Fallopian tube (tissue), 1 donor: Measurements from ENCODE around the gene ACAT2.

DNA sequence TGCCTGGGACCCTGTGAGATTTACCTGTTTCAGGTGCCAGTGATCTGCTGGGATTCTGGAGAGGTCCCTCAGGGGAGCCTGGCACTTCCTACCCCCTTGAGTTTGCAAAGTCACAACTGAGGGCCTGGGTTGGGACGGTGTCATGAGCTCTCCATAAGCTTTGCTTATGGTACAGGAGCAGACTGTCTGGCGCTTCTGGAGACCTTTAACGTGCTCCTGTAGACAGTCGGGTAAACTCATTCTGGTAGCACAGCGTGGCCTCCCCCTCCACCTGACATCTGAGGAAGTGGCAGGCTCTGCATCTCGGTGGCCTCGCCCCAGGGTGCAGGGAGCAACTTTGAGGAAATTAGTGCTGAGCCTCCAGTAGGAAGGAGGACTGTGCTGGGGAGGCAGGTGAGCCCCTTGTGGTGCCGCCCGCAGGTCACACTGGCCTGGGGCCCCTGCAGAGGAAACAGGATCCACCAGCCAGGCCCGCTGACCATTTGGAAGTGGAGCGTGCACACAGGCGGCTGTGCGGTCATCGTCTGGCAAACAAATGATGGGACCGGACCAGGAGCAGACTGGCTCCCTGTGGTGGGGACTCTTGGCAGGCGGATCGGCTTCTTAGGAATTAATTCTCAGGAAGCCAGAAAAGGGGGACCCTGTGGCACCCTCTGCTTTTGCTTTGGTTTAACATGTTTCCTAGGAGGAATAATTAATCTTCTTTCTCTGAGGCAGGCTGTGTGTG, 57.9 kb downstream of the SYNJ2 start:
- PRO-cap, result no peak

GRCh38 chr6:158080935-158081656, 87.0 kb downstream of the SERAC1 start:
- PRO-cap, result no peak

DNA sequence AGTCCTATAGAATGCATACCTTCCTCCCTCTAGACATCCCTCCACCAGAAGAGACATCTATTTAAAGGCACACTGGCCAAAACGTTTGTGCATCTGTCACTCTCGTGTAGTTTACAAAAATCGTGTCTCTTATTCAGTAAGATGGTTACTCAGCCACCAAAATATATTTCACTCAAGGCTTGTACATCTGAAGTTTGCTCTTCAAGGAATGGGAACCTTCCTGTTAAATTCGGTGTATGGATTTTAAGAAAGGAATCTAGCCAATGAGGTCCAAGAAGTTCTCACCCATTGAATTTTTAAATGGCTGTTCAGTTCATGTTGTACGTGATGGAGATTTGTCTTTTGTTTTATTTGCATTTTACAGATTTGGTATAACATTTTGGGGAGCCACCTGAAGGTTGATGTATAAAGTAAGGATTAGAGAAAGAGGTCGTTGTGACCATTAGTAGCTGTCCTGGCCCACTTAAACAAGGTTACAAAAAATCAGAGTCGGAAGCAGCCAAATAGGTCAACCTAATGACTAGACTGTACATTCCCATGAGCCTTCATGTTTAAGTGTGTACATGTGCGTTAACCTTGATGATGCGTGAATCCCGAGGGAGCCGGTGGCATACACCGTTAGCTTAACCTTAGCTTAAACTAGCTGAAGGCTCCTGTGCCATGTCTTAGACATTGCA, 71.5 kb downstream of the SERAC1 start:
- PRO-cap, result no peak

GRCh38 chr6:158408430-158409025, 96.3 kb downstream of the TULP4 start:
- PRO-cap, result no peak

- PRO-cap, result no peak
These were observed 107.8 kb upstream of the TMEM181 start for GRCh38 chr6:158451907-158452763.

GRCh38 chr6:158602894-158603127, 41.7 kb downstream of the DYNLT1 start:
- PRO-cap, result no peak

GRCh38 chr6:158717632-158718542, 68.0 kb downstream of the SYTL3 start:
- PRO-cap, result no peak

DNA sequence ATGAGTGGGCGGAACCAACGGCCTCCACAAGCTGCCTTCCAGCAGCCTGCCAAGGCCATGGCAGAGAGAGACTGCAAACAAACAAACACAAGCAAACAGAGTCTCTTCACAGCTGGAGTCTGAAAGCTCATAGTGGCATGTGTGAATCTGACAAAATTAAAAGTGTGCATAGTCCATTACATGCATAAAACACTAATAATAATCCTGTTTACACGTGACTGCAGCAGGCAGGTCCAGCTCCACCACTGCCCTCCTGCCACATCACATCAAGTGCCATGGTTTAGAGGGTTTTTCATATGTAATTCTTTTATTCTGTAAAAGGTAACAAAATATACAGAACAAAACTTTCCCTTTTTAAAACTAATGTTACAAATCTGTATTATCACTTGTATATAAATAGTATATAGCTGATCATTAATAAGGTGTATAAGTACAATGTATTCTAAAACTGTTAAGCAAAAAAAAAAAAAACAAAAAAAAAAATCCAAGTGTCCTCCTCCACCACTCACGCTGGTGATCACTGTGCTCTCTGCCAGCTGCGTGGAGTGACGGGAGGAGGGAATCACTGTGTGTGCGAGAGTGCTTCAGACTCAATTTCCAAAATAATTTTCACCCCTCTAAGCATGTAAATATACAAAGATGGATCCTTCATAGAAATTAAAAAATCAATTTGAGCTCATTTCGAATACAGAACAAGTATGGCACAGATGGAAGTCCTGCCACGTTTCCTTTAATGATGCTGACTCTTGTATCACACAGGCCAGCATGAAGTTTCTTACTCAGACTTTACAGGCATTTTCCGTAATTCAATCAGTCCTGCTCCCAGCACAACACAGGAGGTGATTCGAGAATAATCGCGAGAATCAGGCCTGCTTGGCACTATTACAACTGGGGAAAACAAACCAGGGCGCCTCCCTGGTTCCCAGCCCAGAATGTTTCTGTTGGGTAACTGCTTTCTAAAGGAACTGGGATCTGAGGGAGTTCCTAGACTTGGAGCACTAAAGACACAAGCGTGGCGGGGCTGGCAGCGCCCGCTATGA, 53.0 kb downstream of the EZR start:
- PRO-cap, result no peak

DNA sequence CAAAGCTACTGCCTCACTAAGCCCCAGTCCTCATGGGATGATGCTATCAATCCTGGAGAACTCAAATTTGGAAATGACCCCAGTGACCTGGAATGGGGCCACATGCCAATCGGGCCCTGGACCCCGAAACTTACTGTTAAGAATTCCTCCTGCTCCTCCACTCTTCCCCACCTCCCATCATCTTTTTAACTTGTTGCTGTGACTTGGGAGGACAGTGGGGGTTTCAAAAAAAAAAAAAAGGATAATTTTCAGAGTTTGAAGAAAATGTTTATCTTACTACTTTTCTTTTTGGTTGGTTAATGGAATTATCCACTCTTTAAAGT, 32.8 kb downstream of the EZR start:
- PRO-cap, result no peak

DNA sequence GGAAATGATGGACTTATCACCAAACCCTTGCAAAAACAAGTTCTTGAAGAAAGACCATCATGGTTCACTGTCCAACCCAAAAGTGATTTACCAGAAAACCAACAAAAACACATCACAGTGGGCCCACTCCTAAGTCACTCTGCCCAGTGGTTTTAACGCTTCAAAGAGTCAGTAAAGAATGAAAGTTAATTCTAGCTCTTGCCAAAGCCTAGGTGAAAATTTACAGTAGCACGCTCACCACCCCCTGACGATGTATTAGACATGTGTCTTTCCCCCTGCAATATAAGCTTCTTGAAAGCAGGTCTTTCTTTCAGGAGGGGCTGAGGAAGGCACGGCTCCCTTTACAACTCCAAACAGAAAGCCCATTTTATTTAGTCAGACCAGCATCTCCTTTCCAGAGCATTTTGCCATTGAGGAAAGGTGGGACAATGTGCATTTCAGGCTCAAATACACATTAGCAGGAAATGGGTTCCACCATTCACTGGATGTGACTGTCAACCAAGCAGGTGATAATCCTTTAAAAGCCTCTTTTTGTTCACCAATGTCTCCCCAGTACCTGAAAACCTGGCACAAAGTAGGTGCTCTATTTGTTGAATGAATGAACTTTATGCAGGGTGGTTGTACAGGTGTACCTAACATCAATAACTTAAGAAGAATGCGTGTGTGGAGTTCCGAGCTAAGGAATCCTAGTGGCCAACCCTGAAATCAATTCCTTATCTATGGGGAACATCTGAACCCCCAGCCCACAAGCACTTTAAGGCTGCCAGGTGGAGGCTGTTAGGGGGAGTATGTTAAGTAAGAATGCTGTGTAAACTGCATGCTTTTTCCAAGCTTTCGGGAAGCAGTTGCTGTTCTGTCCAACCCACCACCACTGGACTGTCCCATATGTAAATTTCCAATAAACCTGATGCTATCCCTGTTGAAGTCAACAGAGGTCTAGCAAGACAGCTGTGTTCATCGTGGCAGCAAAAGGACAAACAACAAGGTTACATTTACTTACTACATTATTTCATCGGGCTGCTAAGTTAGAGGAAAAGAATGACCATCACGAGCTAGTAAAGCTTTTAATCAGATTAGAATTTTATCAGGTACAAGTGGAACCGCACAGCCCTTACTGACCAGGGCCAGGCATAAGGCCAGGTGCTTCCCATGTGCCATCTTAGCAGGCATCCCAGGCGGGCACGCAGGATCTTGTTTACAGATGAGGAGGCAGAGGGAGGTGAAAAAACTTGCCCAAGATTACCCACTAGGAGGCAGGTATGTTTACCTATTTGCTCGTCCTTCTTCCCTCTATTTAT, 11.2 kb downstream of the EZR start:
- PRO-cap, result no peak

GRCh38 chr6:158826025-158826644, 7.0 kb upstream of the EZR start:
- PRO-cap, result no peak

DNA sequence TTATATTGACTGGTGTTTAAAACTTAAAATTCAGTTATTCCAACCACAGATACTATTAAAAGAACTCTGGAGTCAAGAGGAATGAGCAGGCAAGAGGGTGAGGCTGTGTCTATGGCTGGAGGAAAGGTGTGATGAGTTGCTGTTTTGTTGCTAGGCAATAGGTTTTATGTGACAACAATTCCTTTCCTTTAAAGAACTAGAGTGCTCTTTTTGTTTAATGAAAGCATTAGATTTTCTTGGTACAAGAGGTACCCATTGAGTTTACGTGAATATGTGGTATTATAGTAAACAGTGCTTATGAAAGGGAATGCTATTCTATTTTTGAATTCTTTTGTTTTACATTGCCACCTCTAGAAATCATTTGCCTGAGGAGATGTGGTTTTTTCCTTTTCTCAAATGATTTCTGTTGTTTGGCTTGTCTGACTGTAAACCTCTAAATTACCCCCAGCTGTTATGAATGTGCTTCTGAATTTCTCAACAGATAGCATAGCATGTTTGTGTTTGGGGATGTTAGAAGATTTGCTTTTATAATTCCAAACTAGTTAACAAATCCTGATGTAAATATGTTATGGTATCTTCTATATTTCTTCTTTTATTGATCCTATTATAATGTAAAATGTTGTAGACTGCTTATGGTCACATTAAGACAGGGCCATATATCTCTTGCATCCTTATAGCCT, 31.5 kb upstream of the EZR start:
- PRO-cap, result bidirectional peak, plus-strand start at position 226 of the sequence, minus-strand start at position 130 of the sequence

GRCh38 chr6:158865318-158866212, 46.4 kb upstream of the EZR start:
- PRO-cap, result no peak

- PRO-cap, result no peak
These were observed 77.9 kb downstream of the RSPH3 start for GRCh38 chr6:158922079-158922488.

GRCh38 chr6:158987460-158987954, 12.5 kb downstream of the RSPH3 start:
- PRO-cap, result no peak

- PRO-cap, result no peak
These were observed 3.4 kb downstream of the TAGAP start for GRCh38 chr6:159041176-159042046.

GRCh38 chr6:159063858-159064188, 19.0 kb upstream of the TAGAP start:
- PRO-cap, result no peak

DNA sequence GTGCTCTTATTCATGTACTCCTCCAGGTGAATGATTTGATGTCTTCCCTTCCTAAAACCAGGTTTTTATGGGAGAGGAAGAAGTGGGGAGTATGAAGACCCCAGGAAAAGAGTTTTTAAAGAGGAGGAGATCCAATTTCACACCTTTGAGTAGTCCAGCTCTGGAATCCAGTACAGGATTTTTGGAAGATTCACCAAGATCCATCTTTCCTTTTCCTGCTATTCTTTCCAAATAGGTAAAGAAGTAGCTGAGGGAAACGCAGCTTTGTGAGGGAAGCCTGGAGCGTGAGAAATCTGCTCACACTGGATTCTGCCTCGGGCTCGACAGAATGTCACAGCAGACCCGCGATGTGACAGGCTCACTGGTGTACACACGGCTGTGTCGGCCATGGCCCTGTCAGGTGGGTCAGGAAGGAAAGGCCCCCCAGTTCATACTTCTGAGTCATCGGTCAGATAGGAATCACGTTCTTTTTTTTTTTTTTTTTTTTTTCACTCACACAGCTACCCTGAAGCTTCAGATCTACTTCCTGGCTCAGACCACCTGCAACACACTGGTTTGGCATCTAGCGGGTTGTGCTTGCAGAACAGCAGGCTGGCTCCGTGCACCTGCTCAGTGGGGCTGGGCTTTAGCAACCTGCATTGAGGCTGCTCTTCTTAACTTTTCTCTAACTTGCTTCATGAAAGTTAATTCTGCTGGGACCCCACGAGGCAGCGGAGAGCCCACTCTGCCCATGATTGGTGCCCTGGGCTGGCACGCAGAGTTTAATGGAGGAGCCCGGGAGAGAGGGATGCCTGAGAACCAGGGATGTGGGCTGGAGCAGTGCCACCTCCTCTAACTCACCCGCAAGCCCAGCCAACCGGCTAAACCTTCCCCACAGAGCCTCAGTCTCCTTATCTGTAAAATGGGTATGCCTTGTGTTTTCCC, 61.7 kb upstream of the FNDC1 start:
- PRO-cap, result no peak

DNA sequence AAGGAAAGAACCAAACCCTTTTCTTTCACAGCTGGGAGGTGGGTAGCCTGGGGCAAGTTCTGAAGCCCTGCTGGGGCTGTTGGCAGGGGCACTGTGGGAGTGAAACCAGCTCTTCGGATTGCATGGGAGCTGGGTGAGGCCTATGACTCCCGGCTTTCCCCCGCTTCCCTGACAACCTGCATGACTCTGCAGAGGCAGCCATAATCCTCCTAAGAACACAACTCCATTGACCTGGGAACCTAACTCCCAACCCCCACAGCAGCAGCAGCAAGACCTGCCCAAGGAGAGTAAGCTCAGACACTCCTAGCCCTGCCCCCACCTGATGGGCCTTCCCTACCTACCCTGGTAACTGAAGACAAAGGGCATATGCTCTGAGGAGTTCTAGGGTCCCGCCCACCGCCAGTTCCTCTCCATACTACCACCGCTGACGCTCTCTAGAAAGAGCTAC, 37.5 kb downstream of the SOD2 start:
- PRO-cap, result no peak

GRCh38 chr6:159761222-159762161, at the start of gene ACAT2:
Gene ACAT2, plus strand, starts transcription at chr6:159762045.
- PRO-cap, result bidirectional peak, plus-strand start at chr6:159762066, minus-strand start at chr6:159761939